Left common carotid artery plus branches (tissue), 1 donor: ENCODE measurements around a stretch of chr16.

DNA sequence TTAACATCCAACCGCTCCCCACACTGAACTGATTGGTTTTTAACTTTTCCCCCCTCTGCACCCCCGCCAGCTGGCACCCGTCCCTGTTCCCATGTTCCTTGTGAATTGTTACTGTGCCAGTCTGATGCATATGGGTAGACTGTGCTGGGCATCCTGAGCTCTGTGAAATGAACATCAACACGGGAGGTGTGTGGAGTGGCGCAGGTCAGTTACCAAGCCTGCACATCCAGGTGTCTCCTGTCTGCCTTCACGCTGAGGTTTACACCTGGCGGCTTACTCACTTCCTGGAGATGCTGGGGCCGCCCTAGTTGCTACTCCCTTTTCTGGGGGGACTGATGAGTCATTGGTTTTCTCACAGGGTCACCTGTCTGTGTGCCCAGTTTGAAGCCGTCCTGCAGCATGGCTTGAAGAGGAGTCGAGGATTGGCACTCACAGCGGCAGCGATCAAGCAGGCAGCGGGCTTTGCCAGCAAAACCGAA, 50.5 kb downstream of the SNX29 start:
- PRO-cap: no peak

DNA sequence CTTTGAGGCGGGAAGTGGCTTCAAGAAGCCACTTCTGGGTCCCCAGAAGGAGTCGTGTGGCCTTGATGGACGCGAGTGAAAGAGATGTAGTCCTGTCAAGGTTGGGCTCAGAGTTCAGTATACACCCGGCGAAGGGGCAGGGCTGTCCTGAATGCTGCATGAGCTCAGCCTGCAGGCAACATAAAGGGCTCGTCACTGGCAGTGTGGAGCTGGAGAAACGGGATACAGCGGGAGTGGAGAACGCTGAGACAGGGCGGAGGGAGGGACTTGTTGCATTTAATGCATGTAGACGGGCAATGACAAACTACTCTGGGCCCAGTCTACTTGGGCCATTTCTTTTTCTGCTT, 313.2 kb downstream of the SNX29 start:
- PRO-cap: no peak

GRCh38 chr16:12459249-12459932, 344.3 kb downstream of the CPPED1 start:
- PRO-cap: no peak

DNA sequence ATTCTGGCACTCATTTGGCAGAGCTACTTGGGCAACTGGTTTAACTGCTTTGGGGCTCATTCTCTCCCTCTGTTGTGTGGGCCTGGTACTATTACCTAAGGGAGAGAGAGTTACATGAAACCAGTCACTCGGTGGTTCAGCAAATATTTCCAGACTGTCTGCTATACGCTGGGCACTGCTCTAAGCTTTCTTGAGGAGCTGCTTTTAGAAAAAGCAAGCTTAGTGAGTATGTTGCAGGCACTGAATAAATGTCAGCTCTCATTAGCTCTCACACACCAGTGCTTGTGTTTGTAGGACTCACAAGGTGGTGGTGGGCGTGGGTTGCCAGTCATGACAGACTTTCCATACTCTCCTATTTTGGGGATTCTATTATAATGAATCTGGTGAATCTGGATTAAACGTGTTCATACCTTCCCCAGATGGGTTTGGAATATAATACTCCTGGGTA, 1.7 kb upstream of the SHISA9 start:
- PRO-cap: no peak

GRCh38 chr16:12900339-12901008, 924 bp upstream of the SHISA9 start:
- PRO-cap: no peak

- PRO-cap: no peak
Observed at GRCh38 chr16:13245661-13246172, 344.3 kb downstream of the SHISA9 start.

- PRO-cap: no peak
Observed at GRCh38 chr16:13956603-13957791, 37.0 kb downstream of the ERCC4 start.

- PRO-cap: no peak
Observed at GRCh38 chr16:14079105-14079417, 7.9 kb downstream of the MRTFB start.

DNA sequence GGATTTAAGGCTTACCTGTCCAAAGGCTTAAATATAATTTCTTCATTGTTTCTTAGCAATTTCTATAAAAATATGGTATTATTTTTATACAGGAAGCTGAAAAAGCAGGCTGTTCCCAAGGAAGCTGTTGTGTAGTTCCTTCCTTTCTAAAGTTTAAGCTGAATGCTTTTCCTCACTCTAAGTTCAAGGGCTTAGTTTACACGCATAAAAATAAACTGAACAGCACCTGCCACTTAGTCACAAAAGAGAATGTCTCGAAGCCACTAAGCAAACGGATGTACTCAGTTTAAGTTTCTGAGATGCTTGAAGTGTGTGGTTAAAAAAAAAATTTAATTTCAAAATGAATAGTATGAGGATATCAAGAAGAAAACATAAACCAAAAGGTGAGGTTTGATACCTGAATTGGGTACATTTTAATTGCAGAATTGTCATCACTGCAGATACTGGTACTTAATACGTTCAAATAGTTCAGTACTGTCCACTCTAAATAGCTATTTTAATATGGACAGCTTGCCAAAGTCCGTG, 38.0 kb downstream of the MRTFB start:
- PRO-cap: no peak

DNA sequence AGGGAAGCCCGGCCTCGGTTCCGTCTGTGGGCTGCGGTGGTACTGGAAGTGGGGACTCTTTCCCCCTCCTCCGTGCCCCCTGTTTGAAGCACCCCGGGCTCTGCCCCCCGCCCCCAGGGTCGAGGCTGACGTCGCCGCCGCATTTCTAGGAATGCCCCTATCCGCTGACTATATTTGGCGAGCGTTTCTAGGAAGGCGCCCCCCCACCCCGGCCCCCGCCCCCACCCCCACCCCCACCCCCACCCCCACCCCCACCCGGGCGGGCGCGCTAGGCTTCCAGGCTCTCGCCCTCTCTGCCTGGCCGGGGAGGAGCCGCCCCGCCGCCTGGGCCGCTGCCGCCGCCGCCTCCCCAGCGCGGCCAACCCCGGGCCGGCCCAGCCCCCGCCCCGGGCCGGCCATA, 230.7 kb downstream of the MRTFB start:
- PRO-cap: bidirectional peak, plus-strand start outside the sequence, minus-strand start at position 295 of the sequence

DNA sequence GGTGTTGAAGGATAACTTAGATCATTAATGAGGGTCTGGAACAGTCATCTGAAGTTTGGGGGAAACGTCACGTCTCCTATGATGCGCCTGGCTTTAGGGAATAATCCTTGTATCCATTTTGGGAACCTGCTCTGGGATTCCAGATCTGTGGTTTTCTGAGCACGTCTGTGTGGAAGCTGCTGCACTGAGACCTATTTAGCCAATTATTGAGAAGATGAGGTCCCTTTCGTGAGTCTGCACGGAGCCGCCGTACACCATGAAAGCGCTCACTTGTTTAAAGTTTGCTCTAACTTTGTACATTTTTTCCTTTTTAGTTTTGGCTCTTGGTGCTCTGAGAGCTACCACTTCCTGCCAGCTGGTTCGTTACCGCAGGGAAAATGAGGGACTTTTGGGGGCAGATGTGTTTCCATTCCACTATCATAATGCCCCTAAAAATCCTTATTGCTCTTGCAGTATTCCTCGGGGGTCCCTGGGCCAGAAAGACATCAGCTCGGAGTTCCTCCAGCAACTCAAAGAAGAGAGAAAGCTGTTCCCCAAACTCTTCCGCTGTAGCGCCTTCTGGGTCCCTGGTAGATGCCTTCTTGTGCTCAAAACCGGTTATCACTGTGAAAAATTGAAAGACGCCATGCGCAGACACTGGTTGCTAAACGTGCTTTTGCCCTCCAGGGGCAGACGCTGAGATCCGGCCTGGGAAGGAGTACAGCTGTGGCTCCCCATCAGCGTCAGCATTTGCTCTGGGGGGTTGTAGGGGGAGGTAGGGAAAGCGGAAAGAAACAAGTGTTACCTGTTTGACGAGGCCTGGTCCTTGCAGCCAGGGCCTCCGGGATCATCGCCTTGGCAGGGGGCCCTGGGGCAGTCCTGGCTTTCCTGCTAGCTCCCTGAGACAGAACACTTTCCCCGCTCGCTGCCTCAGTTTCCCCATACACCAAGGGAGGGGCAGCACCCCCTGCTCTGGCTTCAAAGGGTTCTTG, 238.1 kb downstream of the MRTFB start:
- PRO-cap: no peak

DNA sequence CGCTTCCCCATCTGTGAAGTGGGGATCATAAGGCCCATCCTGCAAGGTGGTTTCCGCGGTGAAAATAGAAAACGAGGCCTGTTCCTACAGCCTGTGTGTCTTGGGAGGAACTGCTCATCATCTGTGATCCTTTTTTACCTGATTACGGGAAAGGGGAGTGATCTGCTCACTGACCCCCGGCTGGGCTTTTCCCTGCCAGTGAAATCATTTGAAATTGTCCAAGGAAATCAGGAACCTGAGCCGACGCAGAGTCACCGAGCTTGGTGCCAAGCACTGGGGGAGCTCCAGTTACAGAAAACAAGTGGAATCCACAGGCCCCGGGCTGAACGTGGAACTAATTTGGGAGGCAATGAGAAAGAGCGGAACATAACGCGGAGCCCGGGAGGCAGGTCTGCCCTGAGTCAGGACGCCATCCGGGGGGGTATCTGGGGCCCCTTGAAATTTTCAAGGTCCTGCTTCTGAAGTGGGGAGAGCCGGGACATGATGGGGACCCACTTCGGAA, 230.1 kb downstream of the PARN start:
- PRO-cap: no peak

DNA sequence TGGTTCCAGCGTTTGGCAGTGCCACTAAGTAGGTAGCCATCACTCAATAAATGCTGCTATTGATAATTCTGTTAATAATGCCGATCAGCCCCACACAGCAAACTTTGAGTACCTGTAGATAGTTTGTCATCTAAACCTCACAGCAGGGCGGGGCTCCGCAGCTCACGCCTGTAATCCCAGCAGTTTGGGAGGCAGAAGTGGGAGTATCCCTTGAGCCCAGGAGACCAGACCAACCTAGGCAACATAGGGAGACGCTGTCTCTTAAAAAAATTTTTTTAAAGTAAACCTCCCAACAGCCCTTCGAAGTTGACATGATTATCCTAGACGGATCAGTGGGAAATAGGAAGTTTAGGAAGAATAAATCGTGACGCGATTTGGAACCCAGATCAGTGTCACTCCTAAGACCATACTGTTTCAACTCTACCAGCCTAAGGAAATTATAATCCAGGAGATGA, 1.7 kb downstream of the BFAR start:
- PRO-cap: no peak

DNA sequence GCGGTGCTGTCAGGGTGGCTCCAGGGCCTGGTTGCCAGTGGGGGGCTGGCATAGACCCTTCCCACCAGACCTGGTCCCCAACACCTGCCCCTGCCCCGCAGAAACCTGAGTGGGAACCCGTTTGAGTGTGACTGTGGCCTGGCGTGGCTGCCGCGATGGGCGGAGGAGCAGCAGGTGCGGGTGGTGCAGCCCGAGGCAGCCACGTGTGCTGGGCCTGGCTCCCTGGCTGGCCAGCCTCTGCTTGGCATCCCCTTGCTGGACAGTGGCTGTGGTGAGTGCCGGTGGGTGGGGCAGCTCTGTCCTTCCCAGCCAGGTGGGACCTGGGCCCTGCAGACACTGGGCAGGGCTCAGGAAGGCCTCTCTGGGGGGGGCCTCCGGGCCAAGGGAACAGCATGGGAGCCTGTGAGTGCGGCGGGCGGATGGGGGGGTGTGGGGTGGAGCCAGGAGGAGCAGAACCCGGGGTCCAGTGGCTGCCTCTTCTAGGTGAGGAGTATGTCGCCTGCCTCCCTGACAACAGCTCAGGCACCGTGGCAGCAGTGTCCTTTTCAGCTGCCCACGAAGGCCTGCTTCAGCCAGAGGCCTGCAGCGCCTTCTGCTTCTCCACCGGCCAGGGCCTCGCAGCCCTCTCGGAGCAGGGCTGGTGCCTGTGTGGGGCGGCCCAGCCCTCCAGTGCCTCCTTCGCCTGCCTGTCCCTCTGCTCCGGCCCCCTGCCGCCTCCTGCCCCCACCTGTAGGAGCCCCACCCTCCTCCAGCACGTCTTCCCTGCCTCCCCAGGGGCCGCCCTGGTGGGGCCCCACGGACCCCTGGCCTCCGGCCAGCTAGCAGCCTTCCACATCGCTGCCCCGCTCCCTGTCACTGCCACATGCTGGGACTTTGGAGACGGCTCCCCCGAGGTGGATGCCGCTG, 19.0 kb upstream of the NPIPA1 start:
- PRO-cap: no peak

GRCh38 chr16:15021763-15022498, 33.9 kb downstream of the NTAN1 start:
- PRO-cap: no peak

GRCh38 chr16:15257024-15257429, 121.1 kb downstream of the NPIPA5 start:
- PRO-cap: no peak

DNA sequence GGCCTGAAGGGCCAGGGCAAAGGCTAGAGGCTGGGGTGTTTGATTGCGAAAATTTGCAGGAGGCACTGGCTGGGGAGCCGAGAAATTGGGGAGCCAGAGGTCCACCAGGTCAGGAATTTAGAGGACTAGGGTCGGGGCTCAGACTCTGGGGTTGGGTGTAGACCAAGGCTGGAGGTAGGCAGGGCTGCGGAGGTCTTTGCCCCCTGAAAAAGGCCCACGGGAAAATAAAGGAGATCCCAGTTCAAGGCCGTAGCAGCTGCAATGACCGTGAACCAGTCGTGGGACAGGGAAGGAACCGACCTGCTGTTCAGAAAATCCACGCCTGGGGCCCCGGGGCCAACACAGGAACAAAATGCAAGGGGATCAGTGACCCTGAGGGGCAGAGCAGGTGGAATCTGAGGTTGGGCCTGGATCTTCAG, 813 bp downstream of the MPV17L start:
- PRO-cap: no peak

- PRO-cap: no peak
Observed at GRCh38 chr16:15563601-15564236, 79.2 kb downstream of the MARF1 start.

DNA sequence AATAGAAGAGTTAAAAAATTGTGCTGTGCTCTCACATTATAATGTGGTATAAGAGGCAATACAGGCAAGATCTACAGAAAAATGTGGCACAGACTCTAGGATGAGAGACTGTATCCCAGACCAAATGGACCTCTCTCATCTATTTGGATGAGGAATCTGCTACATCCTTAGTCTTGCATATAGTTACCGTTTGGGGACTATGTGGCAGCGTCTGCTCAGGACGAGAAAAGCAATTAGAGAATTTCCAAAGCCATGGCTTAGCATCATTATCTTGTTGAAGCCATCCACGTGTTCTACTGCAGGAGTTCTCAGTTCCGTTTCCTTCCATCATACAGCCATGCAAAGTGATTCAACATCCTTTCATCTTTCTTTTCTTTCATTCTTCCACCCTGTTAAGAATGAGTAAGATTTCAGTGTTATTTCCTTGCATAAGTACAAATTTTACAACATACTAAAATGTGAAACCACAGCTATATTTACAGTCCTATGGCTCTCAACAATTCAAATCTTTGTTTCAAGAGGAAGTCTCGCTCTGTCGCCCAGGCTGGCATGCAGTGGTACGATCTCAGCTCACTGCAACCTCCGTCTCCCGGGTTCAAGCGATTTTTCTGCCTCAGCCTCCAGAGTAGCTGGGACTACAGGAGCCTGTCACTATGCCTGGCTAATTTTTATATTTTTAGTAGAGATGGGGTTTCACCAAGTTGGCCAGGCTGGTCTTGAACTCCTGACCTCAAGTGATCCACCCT, 3.9 kb downstream of the MARF1 start:
- PRO-cap: no peak

- PRO-cap: no peak
Observed at GRCh38 chr16:15687112-15687614, 37.1 kb downstream of the NDE1 start.